Placental pericyte (primary cell): ENCODE measurements around the genes PRR14L and YWHAH.

- CAGE, long polyA plus RNA = no peak
These were observed 10.0 kb downstream of the PIK3IP1 start for GRCh38 chr22:31281976-31283050.

DNA sequence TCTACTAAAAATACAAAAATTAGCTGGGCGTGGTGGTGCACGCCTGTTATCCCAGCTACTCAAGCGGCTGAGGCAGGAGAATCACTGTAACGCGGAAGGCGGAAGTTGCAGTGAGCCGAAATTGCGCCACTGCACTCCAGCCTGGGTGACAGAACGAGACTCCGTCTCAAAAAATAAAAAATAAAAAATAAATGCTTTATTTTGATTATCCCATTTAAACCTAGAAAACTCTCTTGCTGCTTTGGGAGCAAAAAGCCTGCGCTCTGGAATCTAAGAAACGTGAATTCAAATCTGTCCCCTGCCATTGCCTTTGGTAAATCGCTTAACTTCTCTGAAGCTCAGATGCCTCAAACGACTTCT, 2.1 kb downstream of the PIK3IP1 start:
- CAGE, long polyA plus RNA = no peak

GRCh38 chr22:31290803-31291603, 1.3 kb downstream of the PIK3IP1 start:
- CAGE, long polyA plus RNA = no peak

- CAGE, long polyA plus RNA = no peak
These were observed 3.7 kb downstream of the PATZ1 start for GRCh38 chr22:31342351-31342995.

GRCh38 chr22:31589081-31589643, 72.9 kb downstream of the PISD start:
- CAGE, long polyA plus RNA = no peak

GRCh38 chr22:31617547-31618836, 44.0 kb downstream of the PISD start:
- CAGE, long polyA plus RNA = no peak

GRCh38 chr22:31627345-31628067, 34.5 kb downstream of the PISD start:
- CAGE, long polyA plus RNA = no peak

- CAGE, long polyA plus RNA = no peak
These were observed at the start of gene PRR14L for GRCh38 chr22:31749496-31750638. TSS of gene PRR14L (minus strand) at chr22:31750132.

DNA sequence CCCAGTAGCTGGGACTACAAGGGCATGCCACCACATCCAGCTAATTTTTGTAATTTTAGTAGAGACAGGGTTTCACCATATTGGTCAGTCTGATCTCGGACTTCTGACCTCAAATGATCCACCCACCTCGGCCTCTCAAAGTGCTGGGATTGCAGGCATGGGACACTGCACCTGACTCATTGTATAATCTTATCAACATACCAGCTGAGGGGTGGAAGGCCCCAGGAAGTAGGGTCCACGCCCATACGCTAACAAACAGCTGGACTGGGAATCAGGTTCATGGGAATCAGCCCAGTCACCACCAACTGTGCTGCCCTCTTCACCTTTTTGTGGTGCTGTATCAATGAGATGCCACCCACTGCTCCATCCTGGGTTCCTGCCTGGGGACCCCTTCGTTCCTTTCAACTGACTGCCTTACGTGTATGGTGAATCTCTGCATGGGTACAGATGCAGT, 32.6 kb upstream of the YWHAH start:
- CAGE, long polyA plus RNA = no peak

GRCh38 chr22:31917238-31917602, 27.1 kb upstream of the YWHAH start:
- CAGE, long polyA plus RNA = no peak

GRCh38 chr22:31944378-31944845, at the start of gene YWHAH:
TSS of gene YWHAH (plus strand) at chr22:31944535.
- CAGE, long polyA plus RNA = no peak

GRCh38 chr22:31951637-31952485, 7.5 kb downstream of the YWHAH start:
- CAGE, long polyA plus RNA = no peak

DNA sequence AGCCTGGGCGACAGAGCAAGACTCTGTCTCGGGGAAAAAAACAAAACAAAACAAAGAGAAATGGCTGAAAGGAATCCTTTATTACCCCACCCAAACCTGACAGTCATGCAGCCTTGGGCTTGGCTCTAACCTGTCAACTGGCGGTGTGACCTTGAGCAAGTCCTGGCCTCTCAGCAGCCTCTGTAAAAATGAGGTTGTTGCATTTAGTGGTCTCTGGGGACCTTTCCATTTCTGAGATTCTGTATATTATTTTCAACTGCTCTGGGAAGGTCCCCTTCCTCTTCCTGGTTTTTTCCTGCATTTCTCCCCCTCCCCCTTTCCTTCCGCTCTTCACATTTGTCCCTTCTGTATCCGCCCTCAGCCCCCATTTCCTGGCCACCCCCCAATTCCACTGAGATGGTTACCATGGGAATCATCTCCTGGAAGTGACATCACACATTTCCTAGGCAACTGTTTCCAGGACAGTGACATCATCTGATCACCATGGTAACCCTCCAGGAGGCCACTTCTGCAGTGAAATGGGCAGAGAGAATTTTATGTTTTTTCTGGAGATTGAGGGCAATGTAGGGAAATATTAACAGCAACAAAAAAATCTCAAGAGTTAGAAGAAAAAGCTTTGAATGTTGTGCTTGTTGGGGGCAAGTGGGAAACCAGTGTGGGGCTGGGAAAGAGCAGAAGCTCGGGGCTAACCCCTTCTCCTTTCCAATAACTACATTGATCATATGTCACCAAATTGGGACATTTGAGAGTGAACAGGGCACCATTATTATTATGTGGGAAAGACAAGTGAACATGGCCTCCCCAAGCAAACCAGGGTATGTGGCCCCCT, 19.6 kb downstream of the YWHAH start:
- CAGE, long polyA plus RNA = no peak

DNA sequence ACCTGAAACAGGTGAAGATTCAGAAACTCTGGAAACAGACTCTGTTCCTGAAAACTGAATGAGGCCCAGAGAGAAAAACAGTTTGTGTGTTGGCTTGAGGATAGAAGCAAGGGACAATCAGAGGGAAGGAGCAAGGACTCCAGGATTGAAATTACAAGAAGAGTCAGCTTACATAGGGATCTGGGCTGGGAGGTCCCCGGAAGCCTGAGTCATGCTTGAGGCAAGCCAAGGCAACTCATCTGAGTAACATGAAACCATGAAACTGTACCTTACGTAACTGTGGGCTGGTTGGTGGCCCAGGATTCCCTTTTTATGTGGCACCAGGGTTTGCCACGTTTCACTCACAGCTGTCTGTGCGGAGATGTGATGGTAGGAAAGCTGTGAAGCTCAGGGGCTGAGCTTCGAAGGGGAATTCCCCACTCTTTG, 7.6 kb downstream of the SLC5A1 start:
- CAGE, long polyA plus RNA = no peak

GRCh38 chr22:32331138-32331748, 26.4 kb upstream of the RFPL3 start:
- CAGE, long polyA plus RNA = no peak

DNA sequence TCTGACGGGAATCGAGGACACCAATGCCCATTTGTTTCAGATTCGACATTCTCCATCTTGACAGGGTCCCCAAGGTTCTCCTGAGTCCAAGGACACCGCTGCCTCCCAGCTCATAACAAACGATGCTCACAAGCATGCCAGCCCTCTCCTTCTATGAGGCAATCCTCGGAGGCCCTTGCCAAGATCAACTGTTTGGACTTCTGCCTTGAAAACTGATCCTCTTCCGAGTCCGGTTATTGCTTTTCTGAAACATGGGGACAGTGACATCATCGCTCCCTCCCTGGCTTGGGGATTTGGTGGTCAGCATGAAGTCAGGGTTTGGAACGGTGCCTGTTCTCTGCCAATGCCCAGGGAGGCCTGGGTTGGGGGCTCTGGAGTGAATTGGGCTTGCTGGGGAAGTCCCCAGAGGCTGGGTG, 149.3 kb downstream of the FBXO7 start:
- CAGE, long polyA plus RNA = no peak

GRCh38 chr22:32808118-32808564, 6.6 kb downstream of the TIMP3 start:
- CAGE, long polyA plus RNA = no peak

DNA sequence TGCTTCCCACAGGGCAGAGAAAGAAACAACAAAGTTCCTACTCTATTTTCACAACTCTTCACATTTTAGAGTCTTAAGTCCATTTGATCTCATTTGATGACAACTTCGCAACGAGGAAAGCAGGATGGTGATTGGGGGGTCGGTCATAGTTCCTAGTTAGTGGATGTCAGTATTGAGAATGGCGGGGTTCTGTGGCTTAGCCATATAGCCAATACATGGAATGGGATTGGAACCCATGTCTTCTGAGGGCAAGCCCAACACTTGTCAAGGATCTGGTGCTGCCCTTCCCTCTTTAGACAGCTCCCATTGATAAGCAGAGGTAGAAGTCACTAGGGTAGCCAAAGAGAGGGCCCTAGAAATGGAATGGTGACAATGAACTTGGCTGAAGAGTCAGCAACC, 10.1 kb downstream of the TIMP3 start:
- CAGE, long polyA plus RNA = no peak

- CAGE, long polyA plus RNA = no peak
These were observed 17.2 kb downstream of the TIMP3 start for GRCh38 chr22:32818528-32819256.

GRCh38 chr22:32859163-32860157, 58.0 kb downstream of the TIMP3 start:
- CAGE, long polyA plus RNA = no peak